Monocyte (primary cell): ENCODE measurements around the genes SLC16A13, SLC2A4, GPS2 and SAT2.

DNA sequence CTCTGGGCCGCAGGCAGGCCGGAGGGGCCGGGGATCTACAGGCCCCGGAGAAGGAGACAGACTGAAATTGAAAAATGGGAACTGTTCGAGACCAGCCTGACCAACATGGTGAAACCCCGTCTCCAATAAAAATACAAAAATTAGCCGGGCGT lies 288 bp downstream of the RNASEK start:
- PRO-cap, 2 experiments, result peak in 2 of 2 experiments; most common minus-strand start position 63 of the sequence (in 2)

DNA sequence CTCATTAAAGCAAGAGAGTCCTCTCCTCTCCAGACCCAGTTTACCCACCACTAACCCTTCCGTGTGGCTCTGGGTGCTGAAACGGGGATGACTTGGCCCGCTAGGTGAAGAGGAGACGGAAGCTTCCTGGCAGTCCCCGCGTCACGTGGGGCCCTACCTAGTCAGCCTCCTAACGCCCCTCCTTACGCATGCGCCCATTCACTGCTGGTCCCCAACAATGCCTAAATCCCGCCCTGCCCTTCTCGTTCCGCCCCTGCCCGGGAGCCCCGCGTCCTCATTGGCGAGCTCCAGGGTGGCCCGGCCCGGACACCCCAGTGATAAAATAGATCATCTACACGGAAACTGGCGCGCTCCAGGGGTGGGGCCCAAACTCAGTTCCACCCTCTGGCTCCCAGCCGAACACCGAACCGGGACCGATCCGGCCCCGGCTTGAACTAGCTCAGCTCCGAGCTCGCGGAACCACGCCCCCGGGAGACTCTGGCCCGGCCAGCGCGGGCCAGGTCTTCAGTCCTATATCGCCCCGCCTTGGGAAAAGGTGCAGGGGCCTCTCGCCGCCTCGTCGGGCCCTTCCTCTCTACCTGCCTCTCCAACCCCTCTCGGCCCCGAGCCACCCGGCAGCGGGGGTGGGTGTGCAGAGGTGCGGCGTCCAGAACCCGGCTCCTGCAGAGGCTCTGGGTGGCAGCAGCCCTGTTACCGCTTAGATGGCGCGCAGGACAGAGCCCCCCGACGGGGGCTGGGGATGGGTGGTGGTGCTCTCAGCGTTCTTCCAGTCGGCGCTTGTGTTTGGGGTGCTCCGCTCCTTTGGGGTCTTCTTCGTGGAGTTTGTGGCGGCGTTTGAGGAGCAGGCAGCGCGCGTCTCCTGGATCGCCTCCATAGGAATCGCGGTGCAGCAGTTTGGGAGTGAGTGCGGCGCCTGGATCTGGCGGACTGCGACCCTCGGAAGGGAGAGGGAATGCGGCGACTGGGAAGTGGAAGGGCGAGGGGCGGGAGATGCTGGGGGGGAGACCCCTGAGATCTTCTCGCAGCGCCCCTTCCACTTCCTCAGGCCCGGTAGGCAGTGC lies at the start of gene SLC16A13:
SLC16A13 (plus strand) TSS at position 334 of the 1,061 bp plus-strand sequence.
- PRO-cap, 2 experiments, result peak in 2 of 2 experiments; most common plus-strand start position 336 of the sequence (in 2); most common minus-strand start position 145 of the sequence (in 2)

- PRO-cap, 2 experiments, result no peak in any of the 2 experiments
Observed at GRCh38 chr17:7041304-7041939, 2.5 kb downstream of the SLC16A11 start.

- PRO-cap, 2 experiments, result no peak in any of the 2 experiments
Observed at GRCh38 chr17:7052047-7052451, 8.2 kb upstream of the SLC16A11 start.

DNA sequence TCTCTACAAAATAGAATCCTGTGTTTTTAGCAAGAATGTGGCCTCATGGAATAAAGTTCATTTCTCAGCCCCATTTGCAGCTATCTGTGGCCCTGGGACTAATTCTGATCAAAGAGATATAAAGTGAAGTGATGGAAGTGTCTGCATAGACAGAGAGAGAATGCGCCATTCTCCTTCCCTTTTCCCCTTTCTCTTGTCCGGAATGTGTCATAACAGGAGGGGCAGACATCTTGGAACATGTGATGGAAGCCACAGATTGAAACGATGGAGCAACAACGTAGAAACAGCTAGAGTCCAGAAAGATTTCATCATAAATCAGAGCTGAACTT lies 11.4 kb downstream of the ASGR1 start:
- PRO-cap, 2 experiments, result no peak in any of the 2 experiments

- PRO-cap, 2 experiments, result no peak in any of the 2 experiments
Observed at GRCh38 chr17:7218122-7218517, 693 bp upstream of the DLG4 start.

- PRO-cap, 2 experiments, result no peak in any of the 2 experiments
Observed at GRCh38 chr17:7221408-7221825, 1.7 kb downstream of the ACADVL start.

DNA sequence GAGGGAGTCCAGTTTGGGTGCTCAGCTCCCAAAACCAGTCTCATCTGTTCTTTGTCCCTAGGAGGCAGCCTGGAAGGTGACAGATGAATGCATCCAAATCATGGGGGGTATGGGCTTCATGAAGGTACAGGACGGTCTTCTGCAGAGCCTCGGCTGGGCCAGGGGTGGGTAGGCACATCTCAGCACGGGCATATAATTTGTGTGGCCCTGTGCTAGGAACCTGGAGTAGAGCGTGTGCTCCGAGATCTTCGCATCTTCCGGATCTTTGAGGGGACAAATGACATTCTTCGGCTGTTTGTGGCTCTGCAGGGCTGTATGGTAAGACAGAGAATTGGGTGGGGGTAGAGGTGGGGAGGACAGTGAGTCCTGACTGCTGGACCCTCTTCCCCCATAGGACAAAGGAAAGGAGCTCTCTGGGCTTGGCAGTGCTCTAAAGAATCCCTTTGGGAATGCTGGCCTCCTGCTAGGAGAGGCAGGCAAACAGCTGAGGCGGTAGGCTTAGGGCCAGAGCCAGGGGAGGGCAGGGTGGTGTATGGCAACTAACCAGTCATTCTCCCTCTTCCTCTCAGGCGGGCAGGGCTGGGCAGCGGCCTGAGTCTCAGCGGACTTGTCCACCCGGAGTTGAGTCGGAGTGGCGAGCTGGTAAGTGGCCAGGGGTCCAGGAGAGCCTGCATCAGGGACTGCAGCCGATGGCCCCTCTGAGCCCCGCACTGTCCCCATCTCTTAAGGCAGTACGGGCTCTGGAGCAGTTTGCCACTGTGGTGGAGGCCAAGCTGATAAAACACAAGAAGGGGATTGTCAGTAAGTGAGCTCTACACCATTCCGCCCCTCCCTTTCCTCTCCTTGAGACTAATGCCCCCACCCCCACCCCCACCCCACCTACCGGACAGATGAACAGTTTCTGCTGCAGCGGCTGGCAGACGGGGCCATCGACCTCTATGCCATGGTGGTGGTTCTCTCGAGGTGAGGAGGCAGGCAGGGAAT lies 4.3 kb downstream of the ACADVL start:
- PRO-cap, 2 experiments, result peak in 1 of 2 experiments; most common plus-strand start position 944 of the sequence (in 1); most common minus-strand start position 833 of the sequence (in 1)

GRCh38 chr17:7281568-7282646 lies at the start of gene SLC2A4:
Gene SLC2A4 (plus strand): TSS chr17:7281718.
- PRO-cap, 2 experiments, result no peak in any of the 2 experiments

- PRO-cap, 2 experiments, result no peak in any of the 2 experiments
Observed at GRCh38 chr17:7282647-7283414, 1.3 kb downstream of the SLC2A4 start.

DNA sequence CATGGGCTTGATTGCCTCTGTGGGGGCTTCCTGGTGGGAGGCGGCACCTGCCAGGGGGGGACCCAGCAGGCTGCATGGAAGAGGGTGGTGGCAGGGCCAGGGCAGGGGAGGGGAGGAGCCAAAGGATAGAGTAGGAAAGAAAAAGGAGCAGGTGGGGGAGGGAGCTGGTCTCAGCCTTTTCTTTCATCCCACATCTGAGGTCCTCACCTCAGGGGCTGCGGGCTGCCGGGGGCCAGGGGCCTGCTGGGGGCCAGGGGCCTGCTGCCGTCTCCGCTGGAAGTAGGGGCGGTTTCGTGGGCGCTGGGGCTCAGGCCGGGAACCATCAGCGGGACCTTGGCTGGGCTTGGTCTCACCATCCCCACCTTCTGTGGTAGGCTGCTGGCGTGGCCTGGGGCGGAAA lies 5.1 kb downstream of the YBX2 start:
- PRO-cap, 2 experiments, result no peak in any of the 2 experiments

- PRO-cap, 2 experiments, result peak in 2 of 2 experiments; most common plus-strand start chr17:7315441 (in 2); most common minus-strand start chr17:7315319 (in 2)
Observed at GRCh38 chr17:7314741-7315756, at the start of gene GPS2. Gene GPS2 (minus strand): TSS chr17:7315360.

DNA sequence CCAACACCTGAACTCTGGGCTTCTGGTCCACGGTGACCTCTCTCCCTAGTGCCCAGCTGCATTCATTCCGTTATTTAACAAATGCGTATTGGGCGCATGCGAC lies 1.1 kb upstream of the KCTD11 start:
- PRO-cap, 2 experiments, result peak in 1 of 2 experiments; most common minus-strand start position 69 of the sequence (in 1)

- PRO-cap, 2 experiments, result no peak in any of the 2 experiments
Observed at GRCh38 chr17:7437982-7438898, 1.1 kb upstream of the FGF11 start.

DNA sequence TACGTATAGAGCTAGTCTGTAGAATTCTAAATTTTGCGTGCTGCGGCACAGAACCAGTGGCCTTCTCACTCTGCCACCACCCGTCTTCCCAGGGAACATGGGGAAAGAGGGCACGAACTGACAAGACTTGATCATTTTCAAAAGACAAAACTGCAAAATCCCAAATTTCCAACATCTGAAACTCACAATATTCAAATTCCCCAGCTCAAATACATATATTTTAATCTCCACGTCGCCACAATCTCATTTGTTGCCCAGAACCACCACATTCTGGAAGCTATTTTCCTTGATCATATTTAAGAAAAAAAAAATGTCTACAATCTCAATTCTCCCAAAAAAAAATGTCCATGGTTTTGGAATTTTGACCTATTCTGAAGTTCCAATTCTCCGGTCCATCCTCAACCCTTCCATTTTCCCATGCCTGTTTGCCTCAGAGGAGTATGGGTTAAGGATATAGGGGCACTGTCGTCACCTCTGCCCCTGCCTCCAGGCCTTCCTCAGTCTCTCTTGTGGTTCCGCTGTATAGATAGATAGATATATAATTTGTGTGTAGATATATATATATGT lies 14.7 kb downstream of the CHRNB1 start:
- PRO-cap, 2 experiments, result no peak in any of the 2 experiments

DNA sequence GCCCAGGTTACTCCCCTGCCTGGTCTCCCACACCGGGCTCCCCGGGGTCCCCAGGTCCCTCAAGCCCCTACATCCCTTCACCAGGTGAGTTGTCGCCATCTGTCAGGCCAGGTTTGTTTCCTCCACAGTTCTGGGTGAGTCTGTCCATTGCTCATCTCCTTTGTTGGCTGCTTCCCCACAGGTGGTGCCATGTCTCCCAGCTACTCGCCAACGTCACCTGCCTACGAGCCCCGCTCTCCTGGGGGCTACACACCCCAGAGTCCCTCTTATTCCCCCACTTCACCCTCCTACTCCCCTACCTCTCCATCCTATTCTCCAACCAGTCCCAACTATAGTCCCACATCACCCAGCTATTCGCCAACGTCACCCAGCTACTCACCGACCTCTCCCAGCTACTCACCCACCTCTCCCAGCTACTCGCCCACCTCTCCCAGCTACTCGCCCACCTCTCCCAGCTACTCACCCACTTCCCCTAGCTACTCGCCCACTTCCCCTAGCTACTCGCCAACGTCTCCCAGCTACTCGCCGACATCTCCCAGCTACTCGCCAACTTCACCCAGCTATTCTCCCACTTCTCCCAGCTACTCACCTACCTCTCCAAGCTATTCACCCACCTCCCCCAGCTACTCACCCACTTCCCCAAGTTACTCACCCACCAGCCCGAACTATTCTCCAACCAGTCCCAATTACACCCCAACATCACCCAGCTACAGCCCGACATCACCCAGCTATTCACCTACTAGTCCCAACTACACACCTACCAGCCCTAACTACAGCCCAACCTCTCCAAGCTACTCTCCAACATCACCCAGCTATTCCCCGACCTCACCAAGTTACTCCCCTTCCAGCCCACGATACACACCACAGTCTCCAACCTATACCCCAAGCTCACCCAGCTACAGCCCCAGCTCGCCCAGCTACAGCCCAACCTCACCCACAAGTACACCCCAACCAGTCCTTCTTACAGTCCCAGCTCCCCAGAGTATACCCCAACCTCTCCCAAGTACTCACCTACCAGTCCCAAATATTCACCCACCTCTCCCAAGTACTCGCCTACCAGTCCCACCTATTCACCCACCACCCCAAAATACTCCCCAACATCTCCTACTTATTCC lies 32.0 kb downstream of the SLC35G6 start:
- PRO-cap, 2 experiments, result peak in 1 of 2 experiments; most common plus-strand start position 842 of the sequence (in 1)

DNA sequence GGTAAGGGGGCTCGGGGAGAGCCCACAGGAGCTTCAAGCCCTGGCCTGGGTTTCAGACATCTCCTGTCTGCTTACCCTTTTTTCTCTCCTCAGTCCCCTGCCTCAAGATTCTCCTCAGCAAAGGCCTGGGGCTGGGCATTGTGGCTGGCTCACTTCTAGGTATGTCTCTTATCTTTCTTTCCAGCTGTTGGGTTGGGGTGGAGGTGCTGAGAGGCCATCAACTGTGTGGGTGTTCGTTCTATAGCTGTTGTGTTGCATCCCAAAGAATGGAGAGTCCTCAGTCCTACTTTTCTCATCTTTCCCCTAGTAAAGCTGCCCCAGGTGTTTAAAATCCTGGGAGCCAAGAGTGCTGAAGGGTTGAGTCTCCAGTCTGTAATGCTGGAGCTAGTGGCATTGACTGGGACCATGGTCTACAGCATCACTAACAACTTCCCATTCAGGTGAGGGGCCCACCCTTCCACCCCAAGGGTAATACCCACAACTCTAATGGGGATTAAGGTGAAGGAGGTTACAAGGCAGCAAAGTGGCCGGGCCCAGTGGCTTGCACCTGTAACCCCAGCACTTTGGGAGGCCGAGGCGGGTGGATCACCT lies 2.1 kb downstream of the MPDU1 start:
- PRO-cap, 2 experiments, result no peak in any of the 2 experiments

GRCh38 chr17:7586590-7587202 lies 3.0 kb downstream of the MPDU1 start:
- PRO-cap, 2 experiments, result peak in 1 of 2 experiments; most common plus-strand start chr17:7586848 (in 1)

GRCh38 chr17:7588526-7589275 lies 1.2 kb downstream of the SOX15 start:
- PRO-cap, 2 experiments, result no peak in any of the 2 experiments

GRCh38 chr17:7626873-7627924 lies at the start of gene SAT2:
Gene SAT2 (minus strand): TSS chr17:7627821.
- PRO-cap, 2 experiments, result peak in 2 of 2 experiments; most common plus-strand start chr17:7627319 (in 1); most common minus-strand start chr17:7627824 (in 2)